ENCODE data around the gene SERTAD2.

DNA sequence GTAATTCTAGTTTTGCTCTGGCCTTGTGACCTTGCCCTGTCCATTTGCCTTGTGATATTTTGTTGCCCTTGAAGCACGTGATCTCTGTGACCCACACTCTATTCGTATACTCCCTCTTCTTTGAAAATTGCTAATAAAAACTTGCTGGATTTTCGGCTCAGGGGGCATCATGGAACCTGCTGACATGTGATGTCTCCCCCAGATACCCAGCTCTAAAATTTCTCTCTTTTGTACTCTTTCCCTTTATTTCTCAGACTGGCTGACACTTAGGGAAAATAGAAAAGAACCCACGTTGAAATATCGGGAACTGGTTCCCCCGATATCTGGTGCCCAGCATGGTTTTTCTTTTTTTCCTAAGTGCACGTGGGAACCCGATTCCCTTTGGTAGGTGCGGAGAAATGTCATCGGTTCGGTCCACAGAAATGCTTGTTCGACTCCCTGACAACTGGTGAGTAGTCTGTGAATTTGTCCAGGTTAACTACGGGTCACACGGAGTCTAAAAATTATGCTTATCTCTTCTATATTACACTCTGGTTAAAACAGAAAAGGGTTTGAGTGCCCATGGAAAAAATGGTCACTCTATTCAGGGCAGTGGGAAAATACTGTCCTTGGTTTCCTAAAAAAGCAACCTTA is 29.9 kb downstream of the VPS54 start:
- PRO-cap, 3 experiments = no peak in any of the 3 experiments
- RAMPAGE, long total RNA = no peak
- RRBS, 2 experiments = no CpG with 5 or more reads among the region's 14 CpGs

DNA sequence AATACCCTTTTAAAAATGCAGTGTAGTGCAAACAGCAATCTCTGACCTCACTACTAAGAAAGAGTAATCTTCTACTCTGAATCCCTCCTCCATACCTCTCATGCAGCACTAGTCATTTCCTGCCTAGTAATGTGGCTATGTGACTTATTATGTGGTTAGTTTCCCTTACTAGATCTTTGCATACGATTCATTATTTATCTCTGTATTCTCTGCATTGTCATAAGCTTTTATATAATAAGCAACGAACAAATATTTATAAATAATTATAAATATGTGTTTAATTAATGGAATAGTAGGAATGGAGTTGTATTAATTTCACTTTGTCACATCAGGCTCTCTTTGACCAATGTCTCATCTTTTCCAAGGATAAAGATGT is 17.2 kb upstream of the VPS54 start:
- PRO-cap, 3 experiments = no peak in any of the 3 experiments
- RAMPAGE, long total RNA = no peak
- RRBS, 2 experiments = no CpG with 5 or more reads among the region's 2 CpGs

DNA sequence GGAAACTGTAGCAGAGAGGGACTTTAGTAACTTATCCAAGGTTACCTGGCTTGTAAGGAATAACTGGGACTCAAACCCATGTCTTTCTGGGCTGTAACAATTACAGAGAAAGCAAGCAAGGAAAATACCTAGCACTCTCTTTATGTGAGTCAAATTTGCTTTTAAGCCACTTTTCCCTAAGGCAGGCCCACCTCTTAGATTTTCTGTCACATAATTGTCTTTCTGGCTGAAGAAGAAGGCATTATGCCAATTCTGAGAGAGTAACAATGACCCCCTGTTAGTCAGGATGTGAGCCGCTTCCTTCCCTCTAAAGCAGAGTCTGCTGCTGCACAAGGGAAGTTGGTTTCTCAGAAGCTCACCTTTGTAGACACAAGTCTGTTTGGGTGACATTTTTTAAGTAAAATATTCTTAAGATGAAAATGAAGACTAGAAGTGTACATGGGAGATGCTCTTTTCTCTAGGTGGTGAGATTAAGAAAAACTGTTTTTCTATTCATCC is 33.2 kb upstream of the VPS54 start:
- PRO-cap, 3 experiments = no peak in any of the 3 experiments
- RAMPAGE, long total RNA = no peak
- RRBS, 2 experiments = no CpG with 5 or more reads among the region's 1 CpG

- PRO-cap, 3 experiments = no peak in any of the 3 experiments
- RAMPAGE, long total RNA = no peak
- RRBS, 2 experiments = no CpG with 5 or more reads among the region's 4 CpGs
Measured at GRCh38 chr2:64093434-64093873, 50.8 kb downstream of the PELI1 start.

- PRO-cap, 3 experiments = no peak in any of the 3 experiments
- RAMPAGE, long total RNA = no peak
- RRBS, 2 experiments = no CpG with 5 or more reads among the region's 7 CpGs
Measured at GRCh38 chr2:64202302-64202967, 58.2 kb upstream of the PELI1 start.

- PRO-cap, 3 experiments = peak in 1 of 3 experiments; most common plus-strand start chr2:64260923 (in 1)
- RAMPAGE, long total RNA = no peak
- RRBS, 2 experiments = no CpG with 5 or more reads among the region's 10 CpGs
Measured at GRCh38 chr2:64260551-64261227, 116.5 kb upstream of the PELI1 start.

DNA sequence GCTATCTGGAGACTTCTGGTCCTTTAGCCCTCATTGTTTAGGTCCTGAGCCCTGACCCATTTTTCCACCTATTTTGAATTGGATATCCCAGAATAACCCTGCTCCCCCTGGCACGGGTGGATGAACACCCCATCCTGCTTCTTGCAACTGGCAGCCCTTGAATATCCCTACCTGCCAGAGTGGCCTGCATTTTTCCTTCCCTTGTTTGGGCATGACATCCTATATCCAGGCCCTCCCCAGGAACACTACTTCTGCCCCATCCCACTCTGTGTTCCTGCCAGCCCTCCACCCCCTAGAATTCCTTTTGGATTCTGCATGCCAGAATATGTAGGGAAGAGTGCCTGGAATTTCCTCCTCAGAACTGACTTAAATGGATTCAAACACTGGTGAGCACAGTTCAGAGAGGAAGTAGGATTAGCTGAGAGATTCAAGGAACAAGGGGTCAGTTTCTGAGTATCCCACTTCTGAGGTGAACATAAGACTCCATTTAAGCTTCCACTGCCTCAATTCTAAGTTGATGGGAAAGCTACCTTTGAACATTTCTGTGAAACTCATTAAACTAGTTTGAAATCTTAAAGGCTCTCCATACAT is 123.5 kb upstream of the PELI1 start:
- PRO-cap, 3 experiments = no peak in any of the 3 experiments
- RAMPAGE, long total RNA = no peak
- RRBS, 2 experiments = no CpG with 5 or more reads among the region's 1 CpG

DNA sequence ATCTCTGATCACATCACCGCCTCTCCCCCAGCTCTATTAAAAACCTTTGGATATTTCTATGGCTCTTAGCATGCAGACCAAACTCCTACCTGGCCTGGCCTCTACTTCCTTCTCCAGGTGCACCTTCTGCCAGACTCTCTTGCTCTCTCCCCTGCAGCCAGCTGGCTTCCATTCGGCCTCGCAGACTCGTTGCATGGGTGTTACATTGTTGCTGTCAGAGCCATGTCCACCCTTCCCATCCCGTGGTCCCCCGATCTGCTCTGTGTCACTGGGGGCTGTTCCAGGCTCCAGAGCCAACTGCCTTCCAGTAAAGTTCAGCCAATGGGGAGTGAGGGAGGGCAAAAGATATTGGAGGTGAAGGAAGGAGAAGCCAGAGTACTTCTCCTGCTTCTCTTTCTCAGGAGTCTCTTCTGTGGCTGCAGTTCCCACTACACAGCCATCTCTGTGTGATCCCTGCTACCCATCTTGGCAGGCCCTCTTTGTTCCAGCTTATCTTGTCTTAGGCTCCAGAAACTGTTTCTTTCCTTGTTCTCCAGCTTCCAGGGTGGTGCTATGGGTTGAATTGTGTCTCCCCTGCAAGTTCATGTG is 112.4 kb upstream of the LGALSL start:
- PRO-cap, 3 experiments = no peak in any of the 3 experiments
- RAMPAGE, long total RNA = no peak
- RRBS, 2 experiments = no CpG with 5 or more reads among the region's 6 CpGs

DNA sequence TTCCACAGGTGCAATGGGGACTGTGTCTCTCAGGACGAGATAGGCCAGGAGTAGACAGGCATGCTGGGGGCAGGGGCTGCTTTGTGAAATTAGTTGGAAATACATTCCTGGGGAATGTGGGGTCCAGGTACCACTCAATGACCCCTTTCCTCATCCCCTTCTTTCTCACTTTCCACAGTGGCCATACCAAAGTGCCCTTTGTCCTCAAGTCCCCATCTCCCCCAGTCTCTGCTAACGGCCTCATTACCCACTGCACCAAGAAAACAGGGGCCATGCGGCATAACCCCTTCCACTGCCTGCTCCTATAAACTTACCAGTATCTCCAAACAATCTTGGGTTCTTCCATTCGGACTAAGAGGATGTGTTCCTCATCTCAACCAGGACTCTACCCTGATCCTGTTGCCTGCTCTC is 72.0 kb upstream of the LGALSL start:
- PRO-cap, 3 experiments = no peak in any of the 3 experiments
- RAMPAGE, long total RNA = no peak
- RRBS, 2 experiments = no CpG with 5 or more reads among the region's 4 CpGs

DNA sequence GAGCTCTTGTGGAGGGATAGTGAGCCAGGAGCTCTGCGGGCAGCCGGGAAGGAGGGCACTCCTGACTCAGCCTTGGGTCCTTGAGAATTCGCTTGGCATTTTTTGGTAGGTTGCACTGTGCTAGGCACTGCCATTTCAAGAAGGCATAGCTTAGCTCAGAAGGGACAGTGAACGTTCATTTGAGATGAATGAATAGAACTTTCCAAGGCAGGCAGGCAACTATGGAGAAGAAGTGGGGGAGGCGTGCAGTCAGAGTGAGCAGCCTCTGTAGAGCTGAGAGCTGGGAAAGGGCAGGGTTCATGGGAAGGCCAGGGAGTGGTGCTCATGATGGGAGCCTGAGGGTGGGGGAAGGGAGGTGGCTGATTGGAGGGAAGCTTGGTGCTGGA is 47.7 kb upstream of the LGALSL start:
- PRO-cap, 3 experiments = no peak in any of the 3 experiments
- RAMPAGE, long total RNA = no peak
- RRBS, 2 experiments = no CpG with 5 or more reads among the region's 5 CpGs

DNA sequence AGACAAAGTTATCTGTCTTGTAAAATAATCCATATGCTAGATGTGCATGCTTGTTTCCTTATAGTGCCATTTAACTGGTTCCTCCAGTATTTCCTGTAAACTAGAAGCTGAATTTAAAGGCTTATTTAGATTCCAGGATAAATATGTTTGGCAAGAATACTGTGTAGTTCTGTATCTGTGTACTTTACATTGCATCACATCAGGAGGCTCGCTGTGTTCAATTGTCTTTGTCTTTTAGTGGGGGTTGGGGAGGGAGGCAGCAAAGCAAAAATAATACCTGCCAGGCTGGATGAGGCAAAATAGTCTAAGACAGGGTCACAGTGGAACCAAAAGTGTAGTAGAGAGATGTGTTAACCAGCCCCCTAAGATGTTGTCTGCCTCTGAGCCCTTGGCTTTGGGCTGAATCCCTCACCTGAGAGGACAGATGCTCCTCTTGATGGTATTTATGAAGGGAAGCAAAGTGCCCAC is 7.5 kb upstream of the AFTPH start:
- PRO-cap, 3 experiments = no peak in any of the 3 experiments
- RAMPAGE, long total RNA = no peak
- RRBS, 2 experiments = no CpG with 5 or more reads among the region's 1 CpG

GRCh38 chr2:64523447-64523988 is 610 bp upstream of the AFTPH start:
- PRO-cap, 3 experiments = no peak in any of the 3 experiments
- RAMPAGE, long total RNA = no peak
- RRBS, 2 experiments = no CpG with 5 or more reads among the region's 16 CpGs

DNA sequence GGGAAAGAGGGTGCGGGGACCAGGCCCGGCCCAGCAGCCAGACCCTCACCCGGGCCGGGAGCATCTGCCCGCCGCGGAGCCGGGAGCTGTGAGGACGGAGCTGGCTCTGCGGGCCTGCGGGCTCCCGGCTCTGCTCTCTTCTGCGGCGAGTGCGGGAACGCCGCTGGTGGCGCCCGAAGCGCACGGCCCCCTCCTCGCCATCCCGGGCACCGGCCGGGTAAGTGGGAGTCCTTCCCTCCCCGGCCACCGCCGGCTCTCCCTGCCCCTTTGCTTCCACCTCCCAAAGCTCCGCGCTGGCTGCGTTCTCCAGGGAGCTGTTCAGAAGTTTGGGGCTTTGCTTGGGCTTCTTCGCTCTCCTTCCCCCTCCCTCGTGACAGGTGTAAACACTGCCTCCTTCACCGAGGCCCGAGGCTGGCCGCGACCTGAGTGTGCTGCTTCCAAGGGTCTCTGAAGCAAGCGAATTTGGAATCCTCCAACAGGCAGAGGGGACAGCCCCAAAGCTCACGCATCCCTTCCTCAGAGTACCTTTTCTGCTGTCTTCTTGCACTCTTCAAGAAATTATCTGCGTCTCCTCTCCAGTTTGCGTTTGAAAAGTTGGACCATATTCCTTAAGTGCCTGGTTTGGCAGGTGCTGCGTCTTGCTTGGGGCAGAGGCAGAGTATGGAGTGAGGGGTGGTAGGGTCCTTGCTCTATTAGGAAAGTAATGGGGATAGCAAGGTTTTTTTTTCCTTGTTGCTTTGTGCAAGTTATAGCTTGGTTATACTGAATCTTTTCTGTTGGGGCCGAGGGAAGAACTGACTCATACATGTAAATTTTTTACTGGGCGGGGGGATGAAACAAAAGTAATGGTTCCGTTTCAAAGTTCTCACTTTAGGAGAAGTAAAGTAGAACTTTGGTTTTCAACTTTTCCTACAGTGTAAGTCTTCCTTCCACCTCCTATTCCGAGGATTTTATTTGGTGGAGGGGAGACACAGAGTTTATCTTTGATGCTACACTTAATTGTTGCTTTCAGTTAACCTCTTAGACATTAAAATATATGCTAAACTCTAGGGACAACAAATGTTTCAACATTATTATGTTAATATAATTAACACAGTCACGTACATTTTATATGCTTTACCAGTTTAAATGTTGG is 887 bp downstream of the AFTPH start:
- PRO-cap, 3 experiments = peak in 3 of 3 experiments; most common minus-strand start position 142 of the sequence (in 2)
- RAMPAGE, long total RNA = no peak
- RRBS, 2 experiments = 1 to 2% methylated on average over 15 of the region's 47 CpGs

GRCh38 chr2:64609005-64610198 is 44.3 kb downstream of the SERTAD2 start:
- PRO-cap, 3 experiments = peak in 3 of 3 experiments; most common plus-strand start chr2:64609492 (in 2); most common minus-strand start chr2:64609422 (in 3)
- RAMPAGE, long total RNA = no peak
- RRBS, 2 experiments = 3% methylated on average over 62 of the region's 94 CpGs

DNA sequence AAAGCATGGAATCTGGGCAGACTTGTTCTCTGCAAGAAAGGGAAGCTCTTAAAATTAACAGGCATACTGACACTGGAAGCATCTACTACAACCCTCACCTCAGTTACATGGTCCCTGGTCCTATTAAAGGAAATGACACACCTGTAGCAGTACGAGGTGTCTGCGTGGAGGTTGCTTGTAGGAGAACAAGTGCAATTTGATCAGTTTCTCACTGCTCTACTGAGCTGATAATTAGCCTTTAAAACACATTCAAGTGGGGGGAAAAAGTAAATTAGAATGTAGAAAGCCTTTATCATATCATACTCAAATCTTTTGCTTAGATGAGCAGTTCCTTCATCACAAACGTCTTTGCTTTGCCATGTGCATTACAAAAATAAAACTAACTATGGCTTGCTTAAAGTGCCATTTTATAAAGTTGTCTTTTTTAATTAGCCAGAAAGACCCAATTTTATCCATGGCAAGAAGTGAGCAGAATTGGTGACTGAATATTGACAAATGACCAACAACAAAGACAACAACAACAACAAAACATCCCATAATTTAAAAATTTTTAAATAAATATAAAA is 20.0 kb downstream of the SERTAD2 start:
- PRO-cap, 3 experiments = no peak in any of the 3 experiments
- RAMPAGE, long total RNA = no peak
- RRBS, 2 experiments = no CpG with 5 or more reads among the region's 3 CpGs

DNA sequence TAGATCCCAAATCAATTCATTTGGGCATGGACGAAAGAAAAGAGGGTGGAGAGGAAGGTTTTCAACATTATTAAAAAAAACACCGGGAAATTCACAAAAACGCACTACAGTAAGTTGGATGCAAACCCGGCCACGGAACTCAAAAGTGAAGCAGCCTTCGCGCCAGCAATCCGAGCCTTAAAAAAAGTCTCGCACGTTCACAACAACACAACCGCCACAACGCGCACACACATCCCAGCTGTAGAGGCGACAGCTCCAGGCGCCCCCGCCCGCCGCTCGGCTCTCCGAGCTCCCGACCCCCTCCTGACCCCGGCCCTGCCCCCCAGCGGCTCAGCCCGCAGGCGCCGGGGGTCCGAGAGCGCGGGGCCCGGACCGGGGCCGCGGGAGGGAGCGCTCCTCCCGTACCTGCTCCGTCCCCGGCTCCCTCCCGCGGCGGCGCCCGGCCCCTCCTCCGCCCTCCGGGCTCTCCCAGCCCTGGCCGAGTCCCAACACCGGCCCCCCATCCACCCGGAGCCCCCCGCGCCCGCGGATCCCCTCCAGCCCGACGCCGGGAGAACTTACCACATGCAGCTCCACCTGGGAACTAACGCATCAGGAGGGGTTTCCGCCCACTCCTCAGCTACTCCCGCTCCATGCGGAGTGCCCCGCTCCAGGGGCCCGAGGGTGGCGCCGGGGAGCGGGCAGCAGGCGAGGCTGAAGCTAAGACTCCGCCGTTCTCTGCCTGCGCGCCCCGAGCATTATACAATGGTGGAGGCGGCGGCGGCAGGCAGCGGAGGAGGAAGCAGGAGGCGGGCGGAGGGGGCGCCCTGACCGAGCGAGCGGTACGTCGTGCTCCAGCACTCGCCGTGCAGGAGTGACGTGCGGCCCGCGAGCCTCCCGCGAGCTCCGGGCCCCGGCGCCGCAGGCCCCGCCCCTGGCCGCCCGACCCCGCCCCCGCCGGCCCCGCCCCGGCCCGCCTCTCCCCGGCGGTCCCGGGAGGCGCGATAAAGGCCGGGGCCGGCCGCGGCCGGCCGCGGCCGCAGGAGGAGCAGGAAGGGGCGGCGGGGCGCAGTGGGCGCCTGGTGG is at the start of gene SERTAD2:
TSS of gene SERTAD2 (minus strand) at position 855 of the 1,065 bp plus-strand sequence.
- PRO-cap, 3 experiments = peak in 3 of 3 experiments; most common plus-strand start position 333 of the sequence (in 2); most common minus-strand start position 305 of the sequence (in 3)
- RAMPAGE, long total RNA = no peak
- RRBS, 2 experiments = 2 to 3% methylated on average over 35 to 40 of the region's 119 CpGs

GRCh38 chr2:64819414-64820218 is 165.9 kb upstream of the SERTAD2 start:
- PRO-cap, 3 experiments = no peak in any of the 3 experiments
- RAMPAGE, long total RNA = no peak
- RRBS, 2 experiments = no CpG with 5 or more reads among the region's 8 CpGs

- PRO-cap, 3 experiments = no peak in any of the 3 experiments
- RAMPAGE, long total RNA = no peak
- RRBS, 2 experiments = no CpG with 5 or more reads among the region's 3 CpGs
Measured at GRCh38 chr2:64863510-64863880, 125.7 kb upstream of the SLC1A4 start.

GRCh38 chr2:64917619-64918341 is 71.4 kb upstream of the SLC1A4 start:
- PRO-cap, 3 experiments = no peak in any of the 3 experiments
- RAMPAGE, long total RNA = no peak
- RRBS, 2 experiments = 4 to 6% methylated on average over 5 to 8 of the region's 17 CpGs

DNA sequence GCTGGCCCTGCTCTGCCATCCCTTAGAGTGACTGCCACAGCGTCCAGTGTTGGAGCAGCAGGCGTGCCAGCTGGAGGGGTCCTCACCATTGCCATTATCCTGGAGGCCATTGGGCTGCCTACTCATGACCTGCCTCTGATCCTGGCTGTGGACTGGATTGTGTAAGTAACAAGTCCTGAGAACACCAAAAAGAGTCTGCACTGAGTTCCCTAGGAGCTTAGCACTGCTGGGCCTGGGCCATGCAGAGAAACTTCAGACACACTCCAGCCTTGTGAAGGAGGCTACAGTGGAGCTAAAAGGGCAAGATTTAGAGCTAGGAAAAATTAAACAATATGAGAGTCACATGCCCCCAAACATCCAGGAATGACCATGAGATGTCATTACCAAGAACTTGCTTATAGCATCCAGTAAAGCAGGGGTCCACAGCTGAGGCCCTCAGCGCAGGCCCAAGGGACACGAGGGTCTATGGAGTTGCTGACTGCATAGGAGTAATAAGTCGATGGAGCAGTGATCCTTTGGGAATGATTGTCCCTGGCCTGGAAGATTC is 29.4 kb downstream of the SLC1A4 start:
- PRO-cap, 3 experiments = no peak in any of the 3 experiments
- RAMPAGE, long total RNA = no peak
- RRBS, 2 experiments = no CpG with 5 or more reads among the region's 5 CpGs

Measured in skeletal muscle tissue (tissue), 7 donors.